PC-3 (cell line): ENCODE measurements around a stretch of chr6.

DNA sequence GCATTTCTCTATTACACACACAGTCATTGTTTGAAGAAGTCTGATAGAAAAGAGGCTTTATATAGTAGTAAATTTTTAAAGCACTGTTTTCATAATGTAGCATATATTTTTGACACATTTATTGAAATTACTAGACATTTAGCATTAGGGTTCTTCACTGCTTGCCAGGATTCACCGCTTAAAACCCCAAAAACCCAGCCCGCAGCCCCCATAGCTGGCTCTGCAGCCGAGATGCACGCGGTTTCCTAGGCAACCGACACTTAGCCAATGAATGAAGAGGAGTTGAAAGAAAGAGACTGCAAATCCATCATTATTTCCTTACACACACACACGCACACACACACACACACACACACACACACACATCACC lies 3.3 kb upstream of the TUBB2B start:
- RAMPAGE, long total RNA = no peak

DNA sequence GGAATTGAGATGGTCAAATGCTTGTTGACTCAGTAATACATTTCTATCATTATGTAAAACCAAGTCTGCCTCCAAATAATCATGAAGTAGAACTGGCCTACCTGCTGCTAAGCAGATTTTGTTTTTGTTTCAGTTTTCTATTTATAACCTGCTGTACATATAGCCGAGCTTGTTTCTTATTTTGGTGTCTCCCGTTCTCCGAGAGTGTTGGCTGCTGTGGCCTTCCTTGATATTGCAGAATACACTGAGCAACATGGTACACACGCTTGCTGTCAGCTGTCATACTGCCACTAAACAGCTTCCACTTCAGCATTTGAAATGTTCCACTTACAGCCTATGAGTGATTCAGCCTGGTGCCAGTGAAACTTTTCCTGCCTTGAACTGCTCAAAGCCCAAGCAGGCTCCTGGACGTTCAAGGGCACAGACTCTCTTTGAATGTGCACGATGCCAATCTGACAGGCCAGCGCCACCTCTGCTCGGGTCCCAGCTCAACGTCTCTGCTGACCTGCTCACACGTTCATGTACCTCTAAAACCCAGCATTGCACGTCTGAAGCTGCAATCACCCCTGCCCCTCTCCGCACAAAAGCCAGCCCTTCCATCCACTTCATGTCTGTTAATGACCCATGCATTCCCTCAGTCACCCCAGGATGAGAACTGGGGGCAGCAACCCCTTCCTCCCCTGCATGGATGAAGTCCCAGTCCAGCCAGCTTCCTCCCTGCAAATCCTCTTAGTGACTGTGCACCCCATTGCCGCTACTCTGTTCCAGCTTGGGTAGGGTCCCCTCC lies 87.2 kb downstream of the PSMG4 start:
- RAMPAGE, long total RNA = no peak

GRCh38 chr6:3364357-3364927 lies 92.4 kb downstream of the SLC22A23 start:
- RAMPAGE, long total RNA = no peak

DNA sequence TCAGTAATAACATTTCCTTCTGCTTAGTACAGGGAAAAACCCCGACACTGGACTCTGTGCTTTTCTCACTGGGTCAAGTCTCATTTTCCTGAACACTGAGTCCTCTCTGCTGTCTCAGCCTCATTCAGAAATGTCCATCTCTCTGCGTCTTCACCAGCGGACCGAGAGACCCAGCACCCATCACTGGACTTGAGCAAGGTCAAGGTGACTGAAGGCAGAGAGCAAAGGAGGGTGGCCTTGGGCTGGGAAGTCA lies 89.1 kb downstream of the SLC22A23 start:
- RAMPAGE, long total RNA = no peak

- RAMPAGE, long total RNA = no peak
Observed at GRCh38 chr6:3383487-3383991, 73.3 kb downstream of the SLC22A23 start.

- RAMPAGE, long total RNA = no peak
Observed at GRCh38 chr6:3386156-3387196, 70.4 kb downstream of the SLC22A23 start.

GRCh38 chr6:3403116-3403691 lies 53.6 kb downstream of the SLC22A23 start:
- RAMPAGE, long total RNA = no peak

- RAMPAGE, long total RNA = no peak
Observed at GRCh38 chr6:3406255-3407263, 50.3 kb downstream of the SLC22A23 start.

- RAMPAGE, long total RNA = no peak
Observed at GRCh38 chr6:3408586-3409170, 48.2 kb downstream of the SLC22A23 start.

DNA sequence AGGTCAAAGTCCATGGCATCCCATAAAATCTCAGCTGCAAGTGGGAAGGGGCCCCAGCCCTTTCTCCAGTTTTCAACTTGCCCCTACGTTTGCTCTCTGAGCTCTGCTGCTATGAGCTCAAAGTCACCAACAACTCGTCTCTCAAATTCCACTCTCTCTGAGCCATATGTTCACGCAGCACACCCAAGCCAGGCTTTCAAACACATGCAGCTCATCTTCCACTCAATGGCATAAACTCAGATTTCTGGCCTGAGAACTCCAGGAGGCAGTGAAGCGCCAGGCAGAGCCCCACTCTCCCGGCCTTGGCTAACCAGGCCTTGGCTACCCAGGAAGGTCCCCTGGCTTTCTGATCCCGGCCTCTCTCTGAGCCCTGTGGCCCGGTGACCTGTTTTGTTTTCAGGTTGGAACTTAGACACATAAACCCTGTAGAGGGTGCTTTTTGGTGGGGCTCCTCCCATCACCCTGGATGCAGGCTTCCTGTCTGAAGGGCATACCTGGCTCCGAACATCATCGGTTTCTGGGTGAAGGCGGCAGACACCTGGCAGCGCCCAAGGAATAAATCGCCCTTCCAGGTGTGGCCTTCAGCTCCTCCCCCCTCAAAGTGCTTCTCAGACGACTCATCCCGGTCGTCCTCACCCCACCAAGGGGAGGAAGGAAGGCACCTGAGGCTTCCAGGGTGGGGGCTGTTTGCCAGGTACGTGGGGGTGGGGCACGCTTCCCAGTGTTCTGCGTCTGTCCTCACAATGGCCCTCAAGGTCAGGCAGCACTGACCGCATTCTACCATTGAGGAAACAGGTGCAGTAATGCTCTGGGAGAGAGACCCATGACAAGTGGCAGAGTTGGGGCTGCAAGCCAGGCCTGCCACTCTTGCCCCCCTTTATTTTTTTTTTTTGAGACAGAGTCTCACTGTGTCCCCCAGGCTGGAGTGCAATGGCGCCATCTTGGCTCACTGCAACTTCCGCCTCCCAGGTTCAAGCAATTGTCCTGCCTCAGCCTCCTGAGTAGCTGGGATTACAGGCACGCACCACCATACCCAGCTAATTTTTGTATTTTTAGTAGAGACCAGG lies 12.2 kb downstream of the SLC22A23 start:
- RAMPAGE, long total RNA = no peak

DNA sequence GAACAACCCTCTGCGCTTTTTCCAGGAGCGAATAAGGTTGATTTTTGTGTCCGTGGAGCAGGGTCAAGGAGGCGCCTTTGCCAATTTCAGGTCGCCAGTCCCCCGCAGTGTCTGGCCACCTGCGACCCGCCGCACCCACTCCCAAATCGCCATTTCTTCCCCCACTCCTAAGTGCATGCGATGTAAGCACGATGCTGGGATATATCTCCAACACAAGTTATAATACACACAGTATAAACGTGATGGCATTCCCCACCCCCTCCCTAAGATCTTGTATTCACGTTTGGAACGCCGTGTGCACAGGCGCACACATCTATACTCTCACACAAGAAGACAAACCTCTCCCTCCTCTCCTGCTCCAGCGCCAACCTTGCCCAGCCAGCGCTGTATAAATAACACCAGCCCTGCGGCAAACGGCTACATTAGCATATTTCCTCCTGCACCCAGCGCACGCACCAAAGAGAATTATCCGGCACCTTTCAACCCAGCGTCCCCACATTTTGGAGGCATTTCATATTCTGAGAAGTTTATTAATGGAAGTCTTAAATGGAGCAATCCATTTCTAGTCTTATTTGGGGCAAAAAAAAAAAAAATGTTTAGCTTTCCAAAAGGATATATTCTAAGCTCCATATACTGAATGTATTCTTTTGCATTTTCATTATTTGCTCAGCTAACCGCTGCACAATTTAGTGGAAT lies 879 bp upstream of the SLC22A23 start:
- RAMPAGE, long total RNA = no peak

DNA sequence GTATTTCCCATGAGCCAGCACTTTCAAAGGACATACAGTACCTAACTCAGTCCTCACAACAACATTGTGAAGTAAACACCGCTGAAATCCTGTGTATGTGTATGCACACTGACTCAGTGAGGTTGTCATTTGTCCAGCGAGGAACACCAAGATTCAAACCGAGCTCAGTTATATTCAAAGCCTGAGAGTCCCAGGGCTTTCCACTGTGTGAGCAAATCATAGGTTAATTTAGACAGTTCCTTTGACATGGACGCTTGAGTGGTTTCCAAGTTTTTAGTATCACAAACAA lies 50.0 kb upstream of the SLC22A23 start:
- RAMPAGE, long total RNA = no peak

GRCh38 chr6:3722912-3723930 lies 28.3 kb downstream of the PXDC1 start:
- RAMPAGE, long total RNA = no peak

DNA sequence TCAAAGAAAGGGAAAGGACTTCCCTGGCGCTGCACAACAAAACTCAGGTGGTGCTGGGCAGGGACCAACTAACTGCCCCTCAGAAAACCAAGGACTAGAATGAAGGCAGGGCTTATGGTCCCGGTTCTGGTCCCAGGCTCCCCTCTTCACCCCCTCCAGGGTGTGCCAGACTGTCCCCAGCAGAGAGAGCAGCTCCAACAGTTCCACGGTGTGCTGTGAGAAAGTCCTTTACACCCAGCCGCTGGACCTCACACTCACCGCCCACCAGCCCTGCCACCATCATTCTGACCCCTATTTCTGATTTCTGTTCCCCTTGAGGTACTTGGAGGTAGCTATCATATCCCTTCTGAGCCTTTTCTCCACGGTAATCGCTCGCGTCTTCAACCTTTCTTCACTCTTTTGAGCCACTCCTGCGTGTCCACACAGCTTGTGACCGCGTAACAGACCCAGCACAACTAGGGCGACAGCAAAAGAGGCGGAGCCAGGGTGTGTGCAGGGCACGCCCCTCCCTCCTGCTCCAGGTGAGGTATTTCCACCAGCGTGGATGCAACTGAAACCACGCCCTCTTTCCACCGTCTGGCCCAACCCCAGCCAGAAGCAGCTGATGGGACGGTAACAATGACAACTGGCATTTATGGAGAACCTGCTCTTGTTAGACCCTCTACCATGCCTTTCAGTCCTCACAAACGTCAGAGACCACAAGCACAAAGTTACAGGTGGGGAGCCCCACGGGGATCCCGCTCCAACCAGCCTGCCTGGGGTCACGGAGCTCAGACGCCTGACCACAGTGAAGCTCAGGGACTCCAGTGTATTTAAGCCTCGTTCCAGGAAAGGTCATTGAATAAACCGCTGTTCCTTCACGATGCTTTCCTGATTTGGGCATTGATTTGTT lies 2.2 kb downstream of the PXDC1 start:
- RAMPAGE, long total RNA = no peak

GRCh38 chr6:3749939-3750895 lies 1.3 kb downstream of the PXDC1 start:
- RAMPAGE, long total RNA = no peak

DNA sequence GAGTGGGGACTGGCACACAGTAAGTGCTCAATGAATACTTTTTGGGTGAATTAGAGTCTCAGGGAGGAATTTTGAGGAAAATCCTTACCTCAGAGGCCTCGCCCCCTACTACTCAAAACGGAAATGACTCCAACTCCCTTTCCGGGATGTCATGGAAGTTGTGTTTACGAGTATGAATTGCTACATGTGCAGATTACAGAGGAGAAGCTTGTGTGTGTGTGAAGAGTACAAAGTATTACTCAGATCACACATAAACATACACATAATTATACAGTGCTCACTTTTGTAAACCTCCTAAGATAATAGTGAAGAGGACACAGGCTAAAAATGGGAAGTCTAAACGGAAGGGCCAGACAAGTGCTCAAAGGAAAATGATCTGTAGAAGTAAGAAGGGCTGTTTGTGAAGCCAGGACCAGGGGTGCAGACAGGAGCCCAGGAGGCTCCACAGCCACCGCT lies 43.4 kb upstream of the FAM50B start:
- RAMPAGE, long total RNA = no peak

GRCh38 chr6:3825146-3825562 lies 24.0 kb upstream of the FAM50B start:
- RAMPAGE, long total RNA = no peak

- RAMPAGE, long total RNA = no peak
Observed at GRCh38 chr6:3913877-3914143, 64.6 kb downstream of the FAM50B start.

DNA sequence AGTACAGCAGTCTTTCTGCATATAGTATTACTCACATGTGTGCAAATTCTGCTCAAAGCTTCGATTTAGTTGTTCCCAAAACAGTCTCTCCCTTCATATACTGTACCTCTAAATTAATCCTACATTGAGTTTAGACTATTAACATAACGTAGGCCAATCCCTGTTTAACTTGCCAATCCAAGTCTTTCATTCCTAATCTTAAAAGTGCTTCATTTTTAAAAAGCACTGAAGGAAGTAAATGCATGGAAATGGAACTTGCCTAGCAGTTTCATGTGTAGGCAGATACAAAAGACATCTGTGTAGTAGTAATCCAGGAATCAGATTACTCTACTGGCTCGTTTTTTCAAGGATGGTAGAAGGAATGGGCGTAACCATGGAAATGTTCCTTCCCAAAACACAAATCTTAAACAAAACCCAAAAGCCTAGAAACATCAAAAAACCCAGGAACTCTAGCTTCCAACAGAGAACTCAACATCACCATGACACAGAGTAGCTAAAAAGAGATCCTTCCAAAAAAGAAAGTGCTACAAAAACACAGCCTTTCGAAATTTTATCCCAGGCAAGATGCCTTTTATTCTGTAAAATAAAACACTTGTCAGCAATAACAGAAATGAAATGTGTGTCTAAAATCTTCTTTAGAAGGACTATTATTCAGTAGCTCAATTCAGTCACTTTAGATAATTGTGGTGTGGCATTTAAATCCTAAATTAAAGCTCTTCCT lies 24.0 kb upstream of the PRPF4B start:
- RAMPAGE, long total RNA = no peak

- RAMPAGE, long total RNA = no peak
Observed at GRCh38 chr6:4466048-4466693, 310.0 kb upstream of the CDYL start.